Bronchus (tissue), 1 donor: Measurements from ENCODE around the gene ADAMTS13.

GRCh38 chr9:133275131-133275378 lies 60.9 kb downstream of the SURF6 start:
- PRO-cap, result bidirectional peak, plus-strand start at chr9:133275318, minus-strand start at chr9:133275201

GRCh38 chr9:133275379-133276290 lies 60.4 kb downstream of the SURF6 start:
- PRO-cap, result bidirectional peak, plus-strand start at chr9:133275900, minus-strand start at chr9:133275834; unidirectional peak, minus-strand start at chr9:133276141

GRCh38 chr9:133333366-133334770 lies 2.1 kb downstream of the SURF6 start:
- PRO-cap, result no peak

- PRO-cap, result no peak
Observed at GRCh38 chr9:133351728-133353081, 4.1 kb downstream of the SURF1 start.

DNA sequence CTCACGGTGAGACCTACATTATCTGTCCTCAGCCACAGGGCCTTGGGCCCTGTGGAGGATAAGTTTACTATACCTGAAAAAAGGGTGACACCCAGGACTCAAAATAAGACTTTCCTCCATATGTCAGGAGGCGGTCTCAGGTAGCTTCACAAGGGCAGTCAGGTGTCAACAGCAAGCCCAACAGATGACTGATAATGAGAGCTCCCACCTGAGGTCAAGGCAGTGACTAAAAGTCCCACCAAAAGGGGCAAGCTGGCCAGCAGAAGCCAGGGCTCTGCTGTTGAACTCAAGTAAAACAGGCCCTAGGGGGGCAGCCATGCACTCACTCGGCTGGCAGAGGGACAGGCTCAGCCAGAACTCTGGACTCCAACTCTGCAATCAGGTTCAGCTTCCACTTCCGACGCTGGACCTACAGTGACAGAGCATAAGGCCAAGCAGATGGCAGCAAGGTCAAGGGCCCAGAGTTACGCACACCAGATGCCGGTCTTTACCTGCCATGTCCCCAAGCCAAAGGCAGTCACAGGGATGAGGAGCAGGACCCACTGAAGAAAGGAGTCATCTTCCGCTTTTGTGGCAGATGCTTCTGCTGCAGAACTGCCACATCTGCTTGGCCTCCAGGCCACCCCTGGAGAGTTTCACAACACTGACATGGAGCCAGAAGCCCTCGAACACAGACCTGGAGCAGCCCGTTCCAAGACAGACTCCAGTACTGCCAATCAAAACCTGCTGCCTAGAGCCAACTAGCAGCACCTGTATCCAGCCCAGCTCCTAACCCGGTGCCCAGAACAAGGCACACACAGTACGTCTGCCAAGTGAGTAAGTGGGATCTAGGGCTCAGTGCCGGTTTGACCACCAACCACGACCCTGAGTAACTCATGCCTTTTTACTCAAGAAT lies 1.7 kb downstream of the SURF1 start:
- PRO-cap, result no peak

- PRO-cap, result no peak
Observed at GRCh38 chr9:133361244-133362244, 5.2 kb downstream of the SURF2 start.

DNA sequence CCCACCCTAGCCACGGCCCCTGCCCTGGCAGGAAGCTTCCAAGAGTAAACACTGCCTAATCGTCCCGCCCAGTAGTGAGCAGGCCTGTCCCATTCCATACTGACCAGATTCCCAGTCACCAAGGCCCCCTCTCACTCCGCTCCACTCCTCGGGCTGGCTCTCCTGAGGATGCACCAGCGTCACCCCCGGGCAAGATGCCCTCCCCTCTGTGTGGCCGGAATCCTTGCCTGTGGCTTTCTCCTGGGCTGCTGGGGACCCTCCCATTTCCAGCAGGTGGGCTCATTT lies at the start of gene ADAMTS13:
Gene ADAMTS13 (plus strand): TSS at position 92 of the 285 bp plus-strand sequence.
- PRO-cap, result no peak

- PRO-cap, result no peak
Observed at GRCh38 chr9:133487923-133488210, 9.0 kb upstream of the SLC2A6 start.

DNA sequence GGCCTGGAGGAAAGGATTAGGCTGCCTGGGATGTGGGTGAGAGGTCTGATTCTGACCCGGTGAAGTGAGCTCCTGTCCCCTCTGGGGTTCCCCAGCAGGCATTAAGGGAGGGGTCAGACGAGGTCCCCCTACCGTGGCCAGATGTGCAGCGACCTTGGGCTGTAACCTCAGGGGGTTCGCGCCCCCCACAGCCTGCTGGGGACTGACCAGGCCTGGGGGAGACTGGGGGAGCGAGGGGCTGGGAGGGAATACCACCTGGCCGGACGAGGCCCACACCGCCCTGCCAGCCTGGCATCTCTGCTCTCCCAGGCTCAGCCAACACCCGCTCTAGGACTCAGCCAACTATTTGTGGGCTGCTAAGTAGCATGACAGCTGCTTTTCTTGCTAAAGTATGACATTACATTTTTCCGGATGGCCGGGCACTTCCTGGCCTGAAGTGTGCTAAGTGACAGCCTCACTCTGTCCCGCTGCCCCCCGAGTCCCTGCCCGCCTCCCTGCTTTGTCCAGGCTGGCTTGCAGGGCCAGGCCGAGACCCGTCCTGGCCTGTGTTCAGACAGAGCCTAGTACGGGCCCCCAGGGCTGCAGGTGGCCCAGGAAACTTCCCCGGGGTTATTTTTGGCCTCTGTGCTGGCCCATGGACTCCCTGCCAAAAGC lies 13.2 kb upstream of the SLC2A6 start:
- PRO-cap, result no peak

DNA sequence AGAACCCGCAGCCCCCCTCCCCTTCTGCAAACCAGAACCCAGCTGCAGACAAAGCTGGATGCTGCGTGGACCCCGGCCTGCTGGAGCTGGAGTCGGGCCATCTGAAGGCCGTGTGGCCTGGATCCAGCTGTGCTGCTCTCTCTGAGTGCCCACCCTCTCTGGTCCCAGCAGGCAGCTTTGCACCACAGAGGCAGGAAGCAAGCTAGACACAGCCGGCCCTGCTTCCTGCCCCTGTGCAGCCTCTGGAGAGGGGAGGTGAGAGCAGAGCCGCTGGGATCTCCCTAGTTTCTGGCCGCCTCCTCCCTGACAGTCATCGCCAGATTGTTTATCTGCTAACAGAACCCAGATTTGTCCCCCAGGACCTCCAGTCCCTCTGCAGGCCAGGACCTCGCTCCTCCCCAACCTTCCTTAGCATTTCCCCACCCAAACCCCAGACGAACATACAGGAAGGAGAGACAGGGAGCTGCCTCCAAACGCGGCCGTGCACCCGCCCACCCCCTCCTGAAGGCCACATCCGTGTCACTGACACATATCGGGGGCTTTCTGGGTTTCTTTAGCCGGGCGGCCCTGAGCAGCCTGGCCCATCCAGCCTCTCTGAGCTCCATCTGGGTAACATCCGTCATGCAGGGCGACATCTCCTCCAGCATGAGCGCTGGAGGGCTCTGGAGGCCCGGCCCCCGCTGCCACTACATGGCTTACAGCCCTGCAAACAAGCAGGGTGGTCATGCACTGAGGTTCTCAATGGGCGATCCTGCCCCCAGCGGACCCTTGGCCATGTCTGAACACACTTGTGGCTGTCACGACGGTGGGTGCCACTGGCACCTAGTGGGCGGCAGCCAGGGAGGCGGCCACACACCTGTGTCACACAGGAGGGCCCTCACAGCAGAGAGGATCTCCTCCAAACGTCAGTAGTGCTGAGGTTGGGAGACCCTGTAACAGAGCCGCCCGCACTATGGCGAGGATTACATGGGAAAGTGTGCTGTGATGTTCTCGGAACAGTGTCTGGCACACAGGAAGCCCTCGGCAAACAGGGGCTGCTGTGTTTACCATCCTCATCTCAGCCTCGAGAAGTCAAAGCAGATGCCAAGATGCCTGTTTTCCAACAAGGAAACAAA lies 47.6 kb downstream of the DBH start:
- PRO-cap, result bidirectional peak, plus-strand start at position 236 of the sequence, minus-strand start at position 160 of the sequence

DNA sequence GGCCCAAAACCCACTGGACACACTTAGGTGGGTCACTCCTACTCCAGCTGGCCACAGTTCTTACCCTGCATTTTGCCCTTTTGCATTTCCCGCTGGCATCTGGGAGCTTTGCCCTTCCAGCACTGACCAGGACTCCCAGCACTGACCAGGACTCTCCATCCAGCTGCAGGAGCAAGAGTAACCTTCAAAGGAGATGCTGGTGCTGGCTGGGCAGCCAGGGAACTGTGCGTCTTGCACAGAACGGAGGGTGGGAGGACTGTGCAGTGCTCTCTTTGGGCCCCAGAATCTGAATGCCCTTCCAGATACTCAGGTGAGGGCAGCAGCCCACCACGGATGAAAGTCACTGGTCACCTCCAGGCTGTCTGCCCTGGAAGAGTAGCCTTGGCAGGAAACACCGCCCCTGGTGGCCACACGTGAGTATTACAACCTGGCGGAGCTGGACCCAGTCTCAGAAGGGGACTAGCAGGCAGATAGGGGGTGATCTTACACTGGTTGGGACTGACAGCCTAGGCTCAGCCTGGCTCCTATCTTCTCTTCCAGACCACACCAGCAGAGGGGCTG lies 4.7 kb upstream of the SARDH start:
- PRO-cap, result no peak

GRCh38 chr9:133812142-133812389 lies 73.9 kb upstream of the SARDH start:
- PRO-cap, result no peak

- PRO-cap, result no peak
Observed at GRCh38 chr9:133821879-133822697, 83.9 kb upstream of the SARDH start.

- PRO-cap, result no peak
Observed at GRCh38 chr9:133842208-133842641, 104.1 kb upstream of the SARDH start.

DNA sequence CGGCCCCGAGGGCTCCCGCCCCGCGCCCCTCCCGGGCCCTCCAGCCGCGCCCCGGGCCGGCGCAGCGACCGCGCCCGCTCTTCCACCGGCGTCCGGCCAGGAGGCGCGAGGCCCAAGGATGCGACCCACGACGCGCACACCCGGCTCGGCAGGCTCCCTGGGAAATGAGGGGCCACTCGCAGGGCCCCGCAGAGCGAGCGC lies 648 bp downstream of the VAV2 start:
- PRO-cap, result bidirectional peak, plus-strand start at position 43 of the sequence, minus-strand start outside the sequence

GRCh38 chr9:134035924-134036427 lies 10.7 kb downstream of the BRD3OS start:
- PRO-cap, result no peak

- PRO-cap, result no peak
Observed at GRCh38 chr9:134040006-134040484, 14.8 kb downstream of the BRD3OS start.

GRCh38 chr9:134134608-134135061 lies 1.2 kb upstream of the WDR5 start:
- PRO-cap, result unidirectional peak, plus-strand start at chr9:134134775; unidirectional peak, minus-strand start at chr9:134134990

DNA sequence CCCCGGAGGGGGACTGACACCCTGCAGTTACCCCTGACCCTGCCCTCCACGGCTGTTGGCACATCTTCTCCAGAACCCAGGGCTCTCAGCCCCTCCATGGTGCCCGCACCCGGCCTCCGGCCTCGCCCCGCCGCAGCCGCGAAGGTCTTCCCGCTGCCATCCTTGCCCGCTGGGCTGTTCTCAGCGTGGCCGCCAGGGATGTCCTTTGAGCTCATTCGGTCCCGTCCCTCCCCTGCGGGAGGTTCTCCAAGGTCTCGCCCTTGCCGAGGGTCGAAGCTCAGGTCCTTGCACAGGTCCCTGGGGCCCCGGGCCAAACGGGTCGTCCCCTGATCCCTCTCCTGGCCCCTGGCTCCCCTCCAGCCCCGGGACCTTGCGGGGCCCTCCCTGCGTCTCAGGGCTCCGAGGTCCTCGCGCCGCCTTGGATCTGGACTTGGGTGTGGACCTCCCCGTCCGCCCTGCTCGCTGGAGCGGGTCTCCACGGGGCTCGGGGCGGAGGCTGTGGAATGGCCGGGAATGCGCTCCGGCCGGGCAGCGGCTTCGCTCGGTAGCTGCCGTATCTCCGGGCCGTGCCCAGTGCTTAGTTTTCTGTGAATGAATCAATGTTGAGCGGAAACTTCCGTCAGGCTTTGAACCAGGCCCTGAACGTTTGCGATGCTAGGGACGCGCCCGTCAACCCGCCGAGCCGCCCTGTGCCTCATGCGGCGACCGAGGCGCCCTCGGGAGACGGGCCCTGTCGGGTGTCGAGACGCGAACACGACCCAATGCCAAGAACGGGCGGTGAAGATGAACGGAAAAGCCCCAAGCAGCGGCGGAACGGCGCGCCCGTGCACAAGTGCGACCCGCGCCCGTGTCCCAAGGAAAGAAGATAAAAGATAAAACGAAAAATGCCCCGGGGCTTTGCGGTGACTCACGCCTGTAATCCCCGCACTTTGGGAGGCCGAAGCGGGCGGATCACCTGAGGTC lies 27.6 kb downstream of the WDR5 start:
- PRO-cap, result bidirectional peak, plus-strand start at position 214 of the sequence, minus-strand start at position 203 of the sequence

DNA sequence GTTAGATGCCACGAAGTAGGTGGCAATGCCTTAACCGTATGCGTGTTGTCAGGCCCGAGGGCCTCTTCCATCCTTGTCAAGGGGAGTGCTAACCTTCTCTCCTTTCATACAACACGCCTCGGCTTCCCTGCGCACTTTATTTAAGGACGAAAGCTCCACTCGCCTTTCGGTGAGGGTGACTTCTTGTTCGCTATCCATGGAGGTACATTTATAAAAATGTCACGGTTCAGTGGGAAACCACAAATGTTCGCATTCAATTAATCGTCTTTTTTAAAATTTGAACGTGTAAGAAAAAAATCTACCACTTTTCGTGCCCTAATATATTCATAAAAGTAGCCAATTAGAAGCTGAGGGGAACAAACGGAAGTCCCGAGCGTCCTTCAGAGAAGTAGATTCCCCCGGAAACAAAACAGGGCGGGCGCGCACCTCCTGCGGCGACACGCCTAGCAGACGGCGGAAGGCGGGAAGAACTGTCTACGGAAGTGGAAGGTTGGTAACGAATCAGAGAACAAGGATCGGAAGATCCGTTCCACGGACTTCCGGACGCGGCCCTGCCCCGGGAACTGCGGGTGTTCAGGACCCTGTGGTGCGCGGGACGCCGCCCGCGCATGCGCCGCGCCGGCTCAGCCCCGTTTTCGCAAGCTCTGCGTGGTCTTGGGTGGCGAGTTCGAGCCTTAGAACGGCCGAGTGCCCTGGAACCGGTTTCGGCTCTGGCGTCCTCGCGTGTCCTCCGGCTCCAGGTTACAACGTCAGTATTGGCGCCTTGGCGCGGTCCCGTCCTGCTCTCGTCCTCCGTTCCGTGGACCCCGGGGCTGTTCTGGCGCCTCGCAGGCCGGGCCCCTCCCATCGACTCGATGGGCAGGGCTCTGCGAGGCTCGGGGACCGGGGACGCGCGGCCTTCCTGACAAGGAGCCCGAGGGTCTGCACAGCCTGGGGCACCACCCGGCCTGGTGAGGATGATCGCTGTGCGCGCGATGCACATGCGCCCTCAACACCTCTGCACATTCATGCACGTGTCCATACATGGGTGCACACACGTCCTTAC lies 28.9 kb downstream of the WDR5 start:
- PRO-cap, result unidirectional peak, plus-strand start at position 584 of the sequence